Jejunum (tissue), 1 donor: ENCODE results near the genes MED23, CTAGE9, TAAR9 and EYA4.

- PRO-cap = no peak
These were observed 220.6 kb downstream of the ARHGAP18 start for GRCh38 chr6:129489254-129489858.

DNA sequence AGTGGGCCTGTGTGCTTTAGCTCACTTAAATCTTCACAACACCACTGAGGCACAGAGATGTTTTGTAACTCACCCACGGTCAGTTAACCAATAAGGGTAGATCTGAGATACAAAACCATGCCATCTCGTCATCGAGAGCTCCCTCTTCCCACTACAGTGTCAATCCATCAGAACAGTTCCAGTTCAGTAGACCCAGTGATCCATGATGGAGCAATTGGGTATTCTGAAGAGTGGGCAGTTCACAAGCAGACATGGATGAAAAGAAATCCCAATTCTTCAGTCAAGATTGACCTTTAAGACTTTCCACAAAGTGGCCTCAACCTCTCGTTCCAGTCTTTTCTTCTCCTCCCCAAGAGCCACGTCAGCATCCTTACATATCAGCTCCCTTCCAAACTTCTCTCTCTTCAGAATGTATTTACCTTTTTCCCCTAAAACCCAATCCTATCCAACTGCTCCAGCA, 22.1 kb downstream of the ARHGAP18 start:
- PRO-cap = no peak

DNA sequence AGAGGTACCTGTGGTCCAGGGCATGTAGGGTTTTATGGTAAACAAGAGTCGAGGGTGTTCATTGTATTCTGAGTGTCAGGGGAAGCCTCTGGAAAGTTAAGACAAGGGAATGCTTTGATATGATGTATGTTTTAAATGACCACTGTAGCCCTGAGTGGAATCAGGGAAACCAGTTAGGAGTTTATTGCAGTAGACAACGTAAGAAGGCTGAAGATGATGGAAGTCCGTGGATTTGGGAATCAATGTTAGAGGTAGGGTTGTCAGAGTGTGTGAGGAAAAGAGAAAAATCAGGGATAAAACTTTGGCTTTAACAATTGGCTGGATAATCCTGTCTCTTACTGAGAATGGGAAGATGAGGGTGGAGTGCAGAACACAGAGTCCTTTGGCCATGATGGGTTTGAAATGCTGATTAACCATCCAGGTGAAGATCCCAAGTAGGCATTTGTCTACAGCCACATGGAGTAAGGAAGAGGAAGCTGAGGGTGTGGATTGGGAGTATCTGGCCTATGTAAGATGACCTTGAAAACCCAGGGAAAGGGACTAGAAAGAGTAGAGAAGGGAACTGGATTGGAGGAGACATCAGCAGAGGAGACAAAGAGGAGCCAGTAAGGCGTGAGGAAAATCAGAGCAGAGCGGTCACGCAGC, 36.0 kb downstream of the L3MBTL3 start:
- PRO-cap = no peak

GRCh38 chr6:130507425-130508000, 141.7 kb downstream of the TMEM200A start:
- PRO-cap = no peak

DNA sequence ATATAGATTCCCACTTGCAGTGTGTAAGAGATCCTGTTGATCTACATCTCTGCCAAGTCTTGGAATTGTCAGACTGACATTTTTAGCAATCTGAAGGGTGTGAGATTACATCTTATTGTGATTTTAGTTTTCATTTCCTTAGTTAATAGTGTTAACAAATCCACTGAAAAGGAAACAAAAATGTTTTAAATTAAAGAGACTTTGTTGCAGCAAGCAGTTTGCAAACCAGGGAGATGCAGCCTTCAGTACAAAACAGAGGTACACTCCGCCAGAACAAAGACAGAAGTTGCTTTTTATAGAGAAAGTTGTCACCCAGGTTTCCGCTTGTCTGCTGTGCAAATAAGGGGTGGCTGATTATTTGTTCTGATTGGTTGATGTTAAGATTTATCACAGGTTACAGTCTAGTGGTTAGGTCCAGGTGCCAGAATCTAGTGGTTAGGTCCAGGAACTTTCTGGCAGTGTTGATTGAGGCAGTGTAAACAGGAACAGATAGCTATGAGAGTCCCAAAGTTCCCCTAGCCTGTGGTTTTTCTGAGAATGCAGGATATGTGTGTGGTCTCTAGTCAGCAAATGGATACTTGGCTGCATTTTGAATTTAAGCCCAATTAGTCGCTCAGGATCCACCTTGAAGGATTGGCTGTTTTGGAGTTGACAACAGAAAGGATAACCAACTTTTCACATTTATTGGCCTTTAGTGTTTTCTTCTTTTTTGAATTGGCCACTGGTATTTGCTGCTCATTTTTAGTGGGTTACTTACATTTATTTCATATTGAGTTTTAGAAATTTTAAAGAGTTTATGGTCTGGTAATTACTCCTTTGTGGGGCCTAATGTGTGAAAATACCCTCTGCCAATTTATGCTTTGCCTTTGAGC, 147.9 kb downstream of the TMEM200A start:
- PRO-cap = no peak

GRCh38 chr6:131061729-131062071, 1.3 kb downstream of the EPB41L2 start:
- PRO-cap = no peak

- PRO-cap = no peak
These were observed 42.1 kb upstream of the ARG1 start for GRCh38 chr6:131530922-131531299.

DNA sequence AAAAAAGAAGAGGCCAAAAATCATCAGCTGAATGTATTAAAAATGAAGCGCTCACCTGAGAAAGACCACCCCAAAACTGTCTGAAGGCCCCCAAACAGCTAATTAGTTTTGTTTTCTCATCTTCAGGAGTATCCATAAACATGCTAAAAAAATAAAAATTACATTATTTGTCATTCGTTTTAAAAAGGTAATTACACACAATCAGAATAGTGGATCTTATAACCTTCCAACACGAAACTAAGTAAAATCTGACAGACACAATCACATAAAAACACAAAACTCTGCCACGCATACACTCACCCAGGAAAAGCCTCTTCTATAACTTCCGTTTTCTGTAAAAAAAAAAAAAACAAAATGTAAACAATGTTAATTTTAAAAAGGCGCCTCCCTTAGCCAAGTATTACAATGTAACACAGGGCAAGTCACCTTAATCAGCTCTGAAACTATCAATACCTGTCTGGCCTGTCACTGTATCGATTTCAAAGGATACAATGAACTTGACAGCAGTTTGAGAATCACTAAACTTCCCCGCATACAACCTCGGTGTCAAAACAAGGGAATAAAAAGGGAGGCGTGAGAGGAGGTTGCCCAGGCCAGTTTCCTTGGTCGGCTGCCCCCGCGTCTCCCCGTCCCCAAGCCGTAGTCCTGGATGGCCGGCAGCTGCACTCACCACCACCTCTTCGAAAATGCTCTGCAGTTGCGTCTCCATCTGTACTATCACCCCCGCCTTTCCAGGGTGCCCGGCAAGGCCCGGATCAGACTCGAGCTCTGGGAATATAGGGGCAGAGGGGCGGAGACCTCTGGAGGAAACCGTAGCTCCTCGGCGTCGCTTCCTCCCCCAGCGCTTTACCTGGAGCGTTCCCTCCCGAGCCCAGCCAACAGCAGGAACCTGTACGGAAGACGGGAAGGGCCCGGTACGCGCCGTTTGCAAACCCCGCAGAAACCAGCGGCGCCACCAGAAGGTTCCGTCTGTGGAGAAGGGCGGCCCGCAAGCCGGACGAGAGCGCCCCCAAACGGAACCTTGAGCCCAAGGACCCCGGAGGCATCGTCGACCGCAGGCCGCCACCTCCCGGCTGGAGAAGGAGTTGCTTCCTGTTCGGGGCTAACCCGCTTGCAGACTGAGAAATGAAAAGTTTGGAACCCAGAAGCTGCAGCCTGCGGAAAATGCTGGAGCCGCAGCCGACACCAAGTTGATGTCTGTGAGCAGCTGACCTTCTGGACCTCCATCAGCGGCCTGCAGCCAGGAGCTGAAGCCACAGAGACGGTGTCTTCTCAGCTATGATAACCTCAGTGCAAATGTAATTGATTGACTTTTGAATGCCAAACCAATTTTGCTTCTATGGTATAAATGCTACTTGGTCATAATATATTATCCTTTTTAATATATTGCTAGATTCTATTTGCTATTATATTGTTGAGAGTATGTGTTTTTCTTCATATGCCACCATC, at the start of gene MED23:
Gene MED23 (minus strand): TSS at position 902 of the 1,449 bp plus-strand sequence.
- PRO-cap = unidirectional peak, minus-strand start at position 688 of the sequence; unidirectional peak, minus-strand start at position 873 of the sequence

- PRO-cap = no peak
These were observed 974 bp upstream of the MED23 start for GRCh38 chr6:131629024-131629408.

DNA sequence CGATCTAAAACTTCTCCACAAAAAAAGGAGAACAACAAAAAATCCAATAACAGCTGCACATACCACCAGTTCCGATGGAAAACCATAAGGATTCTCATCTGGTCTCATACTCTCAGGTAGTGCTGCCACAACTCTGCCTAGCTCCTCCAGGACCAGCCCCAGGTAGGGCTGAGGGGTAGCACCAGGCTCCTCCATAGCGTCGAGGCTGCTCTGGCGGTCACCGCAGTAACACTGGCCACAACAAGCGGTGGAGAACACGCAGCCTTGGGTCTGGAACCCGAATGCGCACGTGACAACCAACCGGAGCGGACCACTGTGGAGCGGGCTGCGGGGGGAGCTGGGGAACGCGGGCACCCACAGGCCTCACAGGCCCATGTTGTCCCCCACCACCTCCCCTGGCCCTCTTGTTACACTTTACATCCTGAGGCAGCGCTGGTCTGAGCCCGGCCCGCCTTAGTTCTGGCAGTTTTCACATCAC, at the start of gene CTAGE9:
Gene CTAGE9 (minus strand): TSS at position 195 of the 478 bp plus-strand sequence.
- PRO-cap = no peak

DNA sequence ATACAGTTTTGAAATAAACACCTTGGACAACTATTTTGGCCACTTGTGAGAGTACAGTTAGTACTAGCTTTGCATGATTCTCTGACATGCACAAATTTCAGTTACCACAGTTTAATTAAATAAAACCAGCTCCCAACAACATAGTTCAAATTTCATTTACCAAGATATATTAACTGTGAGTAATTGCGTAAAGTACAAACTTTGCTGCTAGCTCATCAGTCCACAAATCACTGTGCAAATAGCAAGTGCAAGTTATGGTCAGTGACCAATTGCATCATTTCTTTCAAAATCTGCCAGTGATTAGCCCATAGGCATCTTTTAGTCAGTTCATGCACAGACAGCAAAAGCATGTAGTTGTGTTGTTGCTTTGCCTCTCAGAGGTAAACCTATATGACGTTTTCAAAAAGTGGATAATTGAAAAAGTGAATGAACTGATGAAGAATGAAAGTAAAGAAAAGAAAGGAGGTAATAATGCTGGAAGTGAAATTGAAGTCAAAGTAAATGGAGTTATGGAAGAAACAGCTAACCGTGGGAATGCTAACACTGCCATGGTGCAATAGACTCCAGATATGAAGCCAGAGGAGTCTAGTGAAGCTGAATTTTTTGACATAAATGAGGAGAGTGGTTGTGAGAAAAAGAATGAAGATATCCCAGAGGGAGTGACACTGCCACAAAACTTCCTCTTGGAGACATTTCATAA, 36.5 kb downstream of the ENPP1 start:
- PRO-cap = no peak

DNA sequence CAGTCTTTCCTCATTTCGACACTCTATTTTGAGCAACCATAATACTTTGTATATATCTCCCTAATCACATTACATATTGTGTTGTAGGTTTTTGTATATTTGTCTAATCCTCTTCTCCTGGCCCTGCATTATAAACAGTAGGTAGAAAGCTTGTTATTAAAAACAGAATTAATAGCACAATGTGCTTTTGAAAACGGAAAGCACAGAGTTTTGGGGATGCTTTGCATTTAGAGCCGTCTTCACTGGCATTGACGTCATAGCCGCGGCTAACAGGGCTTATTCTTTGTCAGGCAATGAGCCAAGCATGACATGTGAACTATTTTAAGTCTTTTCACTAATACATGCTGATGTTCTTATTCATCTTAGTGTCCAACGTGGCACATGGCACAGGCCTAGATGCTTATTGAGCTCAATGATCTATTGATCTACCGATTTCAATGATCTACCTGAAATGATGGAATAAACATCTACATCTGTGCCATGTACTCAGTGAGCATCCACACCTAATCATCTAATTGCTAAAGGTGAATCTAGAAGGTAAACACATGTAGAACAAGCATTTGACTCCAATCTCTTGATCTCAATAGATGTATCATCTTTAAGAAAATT, 47.4 kb upstream of the CCN2 start:
- PRO-cap = no peak

- PRO-cap = no peak
These were observed 182.7 kb upstream of the CCN2 start for GRCh38 chr6:132133763-132134461.

GRCh38 chr6:132145469-132145723, 194.2 kb upstream of the CCN2 start:
- PRO-cap = no peak

DNA sequence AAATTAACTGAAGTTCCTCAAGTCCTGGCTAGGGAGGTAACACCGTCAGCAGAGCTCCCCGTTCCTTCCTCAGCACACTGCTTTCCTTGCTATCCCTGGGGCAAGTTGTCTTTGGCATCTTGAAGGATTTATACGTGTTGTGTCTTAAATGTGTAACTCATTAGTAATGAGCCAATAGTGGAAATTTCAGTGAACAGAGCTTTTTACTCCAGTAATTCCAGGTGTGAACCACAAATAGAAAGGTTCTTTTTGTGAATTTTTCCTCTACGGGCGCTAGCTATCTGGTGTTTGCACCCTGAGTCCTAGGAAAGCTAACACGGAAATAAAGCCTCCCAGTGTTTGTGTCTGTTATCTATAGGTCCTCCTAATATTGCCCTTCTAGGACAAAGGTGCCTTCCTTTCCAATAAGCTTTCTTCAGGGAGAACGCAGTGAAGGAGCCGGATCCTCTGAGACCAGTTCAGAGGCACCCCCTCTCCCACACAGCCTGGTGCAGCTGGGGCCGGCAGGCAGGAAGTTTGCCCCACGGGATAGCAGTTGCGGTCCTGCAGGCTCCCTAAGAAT, 126.3 kb downstream of the MOXD1 start:
- PRO-cap = bidirectional peak, plus-strand start at position 418 of the sequence, minus-strand start at position 297 of the sequence

DNA sequence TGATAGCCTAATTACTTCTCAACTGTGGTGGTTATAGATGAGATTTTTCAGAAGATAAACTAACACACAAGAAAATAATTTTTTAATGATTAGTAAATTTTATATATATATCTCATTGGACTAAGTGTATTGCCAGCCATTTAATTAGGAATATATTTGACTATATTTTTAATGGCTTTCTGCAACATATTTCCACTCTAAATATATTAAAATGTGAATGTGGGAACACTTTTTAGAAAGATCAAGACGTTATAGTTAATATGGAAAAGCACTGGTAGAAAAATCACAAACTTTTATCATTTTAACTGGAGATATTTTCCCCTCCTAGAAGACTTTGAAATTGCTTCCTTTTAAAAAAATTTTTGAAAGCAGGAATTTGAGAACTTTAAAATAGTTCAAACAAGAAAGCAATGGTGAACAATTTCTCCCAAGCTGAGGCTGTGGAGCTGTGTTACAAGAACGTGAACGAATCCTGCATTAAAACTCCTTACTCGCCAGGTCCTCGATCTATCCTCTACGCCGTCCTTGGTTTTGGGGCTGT, at the start of gene TAAR9:
Gene TAAR9 (plus strand): TSS at position 398 of the 541 bp plus-strand sequence.
- PRO-cap = no peak

DNA sequence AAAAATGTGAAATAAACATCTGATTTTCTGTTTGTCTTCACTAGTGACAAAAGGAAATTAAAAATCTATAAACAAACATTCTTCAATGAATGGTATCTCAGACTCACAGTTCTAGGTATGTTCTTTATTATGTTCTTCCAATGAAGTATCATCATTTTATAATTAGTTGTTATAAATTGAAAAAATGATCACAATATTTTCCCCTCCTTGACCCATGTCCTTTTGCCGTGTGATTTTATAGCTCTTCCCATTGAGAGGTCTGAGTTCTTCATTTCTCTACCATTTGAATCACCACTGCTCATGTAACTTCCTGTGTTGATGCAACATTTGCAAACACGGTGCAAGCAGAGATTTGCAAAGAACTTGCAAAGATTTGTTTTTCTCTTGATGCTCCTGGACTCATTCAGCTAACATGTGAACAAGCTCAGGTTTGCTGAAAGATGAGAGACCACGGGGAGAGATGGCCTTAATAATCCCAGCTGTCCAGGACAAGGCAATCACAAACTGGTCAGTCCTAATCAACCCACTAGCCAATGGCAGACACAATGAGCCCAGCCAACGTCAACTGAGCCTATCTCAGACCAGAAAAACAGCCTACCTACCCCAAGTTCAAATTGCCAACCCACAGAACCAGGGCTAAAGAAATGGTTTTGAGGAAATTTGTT, 8.6 kb downstream of the VNN2 start:
- PRO-cap = no peak

- PRO-cap = no peak
These were observed 10.2 kb upstream of the VNN2 start for GRCh38 chr6:132767775-132768432.

DNA sequence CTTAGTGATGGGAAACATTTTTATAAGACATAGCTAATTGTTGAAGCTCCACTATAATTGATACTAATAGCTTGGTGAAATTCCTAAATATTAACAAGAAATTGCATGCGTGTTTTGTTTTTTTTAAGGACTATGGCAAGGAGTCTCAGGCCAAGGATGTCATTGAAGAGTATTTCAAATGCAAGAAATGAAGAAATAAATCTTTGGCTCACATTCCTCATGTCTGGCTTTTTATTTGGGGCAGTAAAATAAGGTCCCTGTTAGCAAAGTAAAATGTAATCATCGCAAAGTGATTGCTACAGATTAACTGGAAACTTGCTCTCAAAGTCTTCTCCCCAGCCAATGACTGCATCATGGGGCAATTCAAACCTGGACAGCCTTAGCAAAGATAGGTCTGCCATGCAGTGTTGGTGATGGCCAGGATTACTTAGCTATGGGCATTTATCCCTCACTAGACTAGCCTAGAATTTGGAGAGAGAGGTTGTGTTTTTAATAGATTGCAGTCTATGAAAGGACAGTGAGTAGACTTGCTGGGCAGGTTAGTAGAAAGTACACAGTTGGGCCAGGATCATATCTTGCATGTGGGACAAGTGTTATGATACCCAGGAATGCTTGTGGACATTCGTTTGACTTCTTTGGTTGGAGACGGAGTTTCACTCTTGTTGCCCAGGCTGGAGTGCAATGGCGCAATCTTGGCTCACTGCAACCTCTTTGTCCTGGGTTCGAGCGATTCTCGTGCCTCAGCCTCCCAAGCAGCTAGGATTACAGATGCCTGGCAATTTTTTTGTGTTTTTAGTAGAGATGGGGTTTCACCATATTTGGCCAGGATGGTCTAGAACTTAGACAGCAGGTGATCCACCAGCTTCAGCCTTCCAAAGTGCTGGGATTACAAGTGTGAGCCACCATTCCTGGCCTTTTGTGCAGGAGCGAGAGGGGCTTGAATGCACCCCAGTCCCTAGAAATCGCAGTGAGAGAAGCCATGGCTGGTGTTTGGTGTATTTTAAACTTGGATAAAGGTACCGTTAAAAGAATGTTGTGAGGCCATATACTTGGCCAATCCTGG, 3.3 kb downstream of the RPS12 start:
- PRO-cap = no peak

DNA sequence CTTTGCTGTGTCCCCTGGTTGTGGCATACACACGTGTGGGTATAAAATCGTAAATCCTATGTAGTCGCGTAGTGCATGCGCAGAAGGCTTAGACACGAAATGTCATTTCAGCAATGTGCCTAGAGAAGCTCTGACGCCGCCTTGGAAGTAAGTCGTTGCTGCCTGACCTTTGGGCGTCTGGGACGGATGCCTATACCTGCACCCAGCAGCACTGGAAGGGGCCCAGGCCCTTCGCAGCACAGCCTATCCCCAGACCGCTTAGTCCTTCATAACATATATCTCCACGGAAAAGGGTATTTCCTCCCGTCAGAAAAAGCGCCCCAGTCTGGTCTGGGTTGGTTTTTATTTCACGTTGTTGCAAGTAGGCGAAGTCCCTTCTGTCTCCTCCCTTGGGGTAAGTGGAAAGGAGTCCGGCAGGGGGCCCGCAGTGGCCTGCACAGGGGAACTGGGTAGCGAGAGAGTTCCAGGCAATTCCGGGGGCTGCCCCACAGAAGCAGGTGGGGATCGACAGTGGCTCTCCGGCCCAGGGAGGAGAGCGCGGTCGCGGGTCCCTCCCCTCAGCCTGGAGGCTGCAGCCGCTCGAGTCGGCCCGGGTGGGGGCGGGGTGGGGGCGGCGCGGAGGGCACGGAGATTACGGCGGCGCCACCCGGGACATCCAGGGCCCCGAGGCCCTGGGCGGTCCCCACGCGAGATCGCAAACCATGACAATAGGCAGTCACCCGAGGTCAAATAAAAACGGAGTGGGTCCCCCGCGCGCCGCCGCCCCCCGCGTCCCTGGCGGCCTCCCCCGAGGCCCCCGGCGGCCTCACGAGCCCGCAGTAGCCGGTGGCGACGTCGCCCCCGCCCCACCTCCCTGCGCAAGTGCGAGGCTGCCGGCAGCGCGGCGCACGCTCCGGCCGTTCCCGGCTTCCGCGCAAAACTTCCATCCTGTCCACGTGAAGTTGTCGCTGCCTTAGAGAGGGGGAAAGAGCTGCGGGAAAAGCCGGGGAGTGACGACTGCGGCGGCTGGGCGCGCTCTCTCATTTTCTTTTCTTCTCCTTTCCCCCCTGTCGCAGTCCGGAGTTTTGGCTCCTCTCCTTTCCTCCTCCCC, at the start of gene EYA4:
Gene EYA4 (plus strand): TSS at position 914 of the 1,090 bp plus-strand sequence.
- PRO-cap = no peak